ENCODE results near the genes C6orf132 and TBCC.

DNA sequence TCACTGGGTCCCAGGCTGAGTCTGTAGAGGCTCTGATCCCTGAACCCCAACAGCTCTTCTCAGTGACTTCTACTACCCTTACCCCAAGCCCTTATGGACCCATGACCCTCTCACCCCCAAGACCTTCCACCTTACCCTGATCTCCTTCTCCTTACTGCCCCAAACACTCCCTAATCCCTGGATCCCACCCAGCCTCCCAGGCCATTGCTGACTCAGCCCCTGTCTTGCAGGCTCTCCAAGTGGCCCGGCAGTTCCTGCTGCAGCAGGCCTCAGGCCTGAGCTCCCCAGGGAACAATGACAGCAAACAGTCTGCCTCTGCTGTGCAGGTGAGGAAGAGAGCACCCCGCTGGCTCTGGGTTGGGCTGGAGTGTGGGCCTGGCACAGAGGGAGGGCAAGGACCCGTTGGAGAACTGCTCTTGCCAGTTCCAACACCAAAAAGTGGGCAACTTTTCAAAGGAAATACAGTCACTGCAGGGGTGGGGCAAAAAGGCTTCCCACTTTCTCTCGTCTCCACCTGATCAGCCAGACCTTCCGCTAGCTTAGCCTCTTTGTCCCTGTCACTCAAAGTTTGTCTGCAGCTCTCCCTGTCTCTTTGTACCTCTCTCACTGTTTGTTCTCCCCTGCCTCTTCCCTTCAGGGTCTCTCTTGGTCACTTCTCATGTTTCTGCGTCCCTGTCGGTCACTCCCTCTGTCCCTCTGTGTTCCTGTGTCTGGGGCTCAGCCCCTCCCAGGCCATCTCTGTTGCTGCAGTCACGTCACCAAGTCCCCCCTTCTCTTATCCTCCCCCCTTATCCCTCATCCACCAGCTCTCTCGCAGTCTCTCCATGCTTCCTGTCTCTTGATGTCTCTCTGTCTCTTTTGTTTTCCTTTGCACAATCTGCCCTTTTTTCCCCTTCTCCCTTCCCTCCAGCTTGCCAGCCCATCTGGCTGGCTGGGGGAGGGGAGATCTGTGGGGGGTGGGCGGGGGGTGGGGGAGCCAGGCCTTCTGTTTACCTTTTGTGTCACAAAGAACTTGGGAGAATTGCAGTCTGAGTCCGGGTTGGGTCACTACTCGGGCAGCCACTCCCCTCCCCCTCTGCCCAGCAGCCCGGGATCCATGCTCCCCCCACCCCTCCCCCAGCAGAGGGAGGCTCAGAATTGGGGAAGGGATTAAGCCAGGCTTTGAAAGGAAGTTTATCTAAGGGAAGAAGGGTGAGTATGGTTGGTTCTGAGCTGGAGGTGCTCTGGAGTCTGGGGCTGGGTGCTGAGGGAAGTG lies 32.0 kb downstream of the FOXP4 start:
- PRO-cap, 3 experiments, result no peak in any of the 3 experiments
- RAMPAGE, long total RNA, 4 experiments, result no peak in any of the 4 experiments
- RRBS, result 7% methylated on average over 3 of the region's 13 CpGs

- PRO-cap, 3 experiments, result no peak in any of the 3 experiments
- RAMPAGE, long total RNA, 4 experiments, result no peak in any of the 4 experiments
- RRBS, result no CpG with 5 or more reads among the region's 26 CpGs
Observed at GRCh38 chr6:41594056-41595357, 43.8 kb upstream of the MDFI start.

- PRO-cap, 3 experiments, result peak in 2 of 3 experiments; most common plus-strand start chr6:41682413 (in 1); most common minus-strand start chr6:41682226 (in 1)
- RAMPAGE, long total RNA, 4 experiments, result no peak in any of the 4 experiments
- RRBS, result no CpG with 5 or more reads among the region's 14 CpGs
Observed at GRCh38 chr6:41682049-41682732, 43.9 kb downstream of the MDFI start.

DNA sequence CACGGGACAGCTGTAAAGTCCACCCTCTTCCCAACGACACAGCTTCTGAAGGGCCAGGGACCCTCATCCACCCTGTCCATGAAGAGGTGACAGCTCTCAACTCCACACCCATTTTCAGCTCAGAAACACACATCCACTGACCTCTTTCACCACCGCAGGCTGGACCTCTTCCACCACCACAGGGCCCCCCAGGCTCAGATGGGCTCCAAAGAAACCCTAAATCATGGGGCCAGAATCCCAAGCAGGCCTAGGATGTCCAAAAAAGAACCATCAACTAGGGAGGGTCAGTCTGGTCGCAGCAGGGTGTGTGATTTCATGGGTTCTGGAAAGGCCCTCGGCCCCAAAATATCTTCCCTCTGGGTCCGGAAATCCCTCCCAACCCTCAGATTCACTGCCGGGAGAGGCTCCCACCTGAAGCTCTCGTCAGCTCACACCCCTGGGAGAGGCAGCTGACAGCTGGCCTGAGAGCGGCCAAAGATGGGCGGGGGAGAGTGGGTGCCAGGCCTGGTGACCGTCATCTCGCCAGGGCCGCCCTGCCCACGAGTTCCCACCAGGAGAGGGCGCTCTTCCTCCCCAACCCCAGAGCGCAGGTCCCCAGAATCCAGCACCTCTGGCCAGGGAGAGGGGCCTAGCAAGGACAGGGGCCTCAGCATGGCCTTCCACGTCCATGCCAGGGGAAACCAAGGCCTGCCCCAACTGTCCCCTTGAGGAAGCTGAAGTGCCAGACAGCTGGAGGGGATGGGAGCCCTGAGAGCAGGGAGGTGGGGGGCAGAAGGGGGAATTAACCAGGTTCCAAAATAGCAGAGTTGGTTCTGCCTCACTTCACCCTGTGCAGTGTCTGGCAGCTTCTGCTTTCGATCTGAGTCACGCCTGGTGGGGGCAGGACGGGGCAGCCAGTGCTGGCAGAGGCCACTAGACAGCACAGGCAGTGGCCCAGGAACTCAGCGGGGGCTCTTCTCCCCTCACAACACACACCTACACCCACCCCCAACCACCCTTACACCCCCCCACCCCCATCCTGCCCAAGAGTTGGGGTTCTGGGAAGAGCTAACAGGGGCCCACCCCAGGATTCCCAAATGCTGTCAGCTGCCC lies 29.6 kb downstream of the TFEB start:
- PRO-cap, 3 experiments, result peak in 2 of 3 experiments; most common plus-strand start position 597 of the sequence (in 1); most common minus-strand start position 836 of the sequence (in 2)
- RAMPAGE, long total RNA, 4 experiments, result no peak in any of the 4 experiments
- RRBS, result no CpG with 5 or more reads among the region's 21 CpGs

- PRO-cap, 3 experiments, result peak in 1 of 3 experiments; most common plus-strand start chr6:41707958 (in 1); most common minus-strand start chr6:41707851 (in 1)
- RAMPAGE, long total RNA, 4 experiments, result no peak in any of the 4 experiments
- RRBS, result no CpG with 5 or more reads among the region's 16 CpGs
Observed at GRCh38 chr6:41707563-41708331, 27.7 kb downstream of the TFEB start.

DNA sequence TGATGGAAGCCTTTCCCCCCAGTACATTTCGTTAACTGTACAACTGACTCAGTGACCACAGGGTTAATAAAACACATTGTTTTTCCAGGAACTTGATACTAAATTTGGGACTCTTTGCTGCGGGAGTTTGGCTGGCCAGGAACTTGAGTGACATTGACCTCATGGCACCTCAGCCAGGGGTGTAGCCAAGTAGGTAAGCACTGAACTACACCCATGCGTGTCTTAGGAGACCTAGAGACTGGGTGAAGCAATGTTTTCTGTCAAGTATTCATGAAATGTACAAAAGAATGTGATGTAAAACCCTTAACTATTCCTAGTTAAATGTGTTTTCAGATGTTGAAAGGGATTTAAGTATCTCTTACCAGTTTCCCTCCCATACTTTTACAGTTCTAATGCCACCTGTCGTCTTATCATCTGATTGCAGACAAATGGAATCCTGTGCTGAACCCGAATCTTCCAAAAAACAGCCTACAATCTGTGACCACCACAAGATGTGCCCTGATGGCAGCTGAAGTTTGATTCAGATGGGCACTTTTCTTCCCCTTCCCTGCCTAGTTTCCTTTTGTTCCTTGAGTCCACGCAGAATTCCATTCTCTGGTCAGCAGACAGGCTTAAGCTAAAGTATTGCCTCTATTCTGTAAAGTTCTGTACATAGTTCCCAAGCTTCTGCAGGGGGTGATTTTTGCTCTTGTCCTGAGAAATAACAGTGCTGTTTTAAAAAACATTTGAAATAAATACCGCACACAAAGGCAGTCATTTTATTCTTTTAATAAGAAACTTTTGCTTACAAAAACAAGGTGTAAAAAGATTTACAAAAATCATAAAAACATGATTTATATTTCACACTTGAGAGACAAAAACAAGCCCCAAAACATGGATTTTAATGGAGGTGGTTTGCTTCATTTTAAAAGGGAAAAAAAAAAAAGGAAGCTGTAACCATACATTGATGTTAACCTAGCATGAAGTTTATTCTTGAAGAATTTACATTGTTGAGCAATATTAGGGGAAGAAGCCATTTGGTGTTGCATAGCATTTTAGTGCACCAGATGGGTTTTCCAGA lies 2.0 kb downstream of the TOMM6 start:
- PRO-cap, 3 experiments, result no peak in any of the 3 experiments
- RAMPAGE, long total RNA, 4 experiments, result no peak in any of the 4 experiments
- RRBS, result no CpG with 5 or more reads among the region's 7 CpGs

GRCh38 chr6:42022116-42022538 lies 28.2 kb upstream of the TAF8 start:
- PRO-cap, 3 experiments, result no peak in any of the 3 experiments
- RAMPAGE, long total RNA, 4 experiments, result no peak in any of the 4 experiments
- RRBS, result no CpG with 5 or more reads among the region's 6 CpGs

GRCh38 chr6:42031290-42031721 lies 19.0 kb upstream of the TAF8 start:
- PRO-cap, 3 experiments, result no peak in any of the 3 experiments
- RAMPAGE, long total RNA, 4 experiments, result no peak in any of the 4 experiments
- RRBS, result no CpG with 5 or more reads among the region's 5 CpGs

- PRO-cap, 3 experiments, result peak in 3 of 3 experiments; most common minus-strand start chr6:42142510 (in 3)
- RAMPAGE, long total RNA, 4 experiments, result start-site peak on the minus strand in 3 of 4 experiments, at chr6:42142436-42142680 at its widest, 10 to 17 reads per replicate
- RRBS, result 3% methylated on average over 37 of the region's 76 CpGs
Observed at GRCh38 chr6:42142061-42143160, at the start of gene C6orf132. Gene C6orf132, minus strand, starts transcription at chr6:42142620.

DNA sequence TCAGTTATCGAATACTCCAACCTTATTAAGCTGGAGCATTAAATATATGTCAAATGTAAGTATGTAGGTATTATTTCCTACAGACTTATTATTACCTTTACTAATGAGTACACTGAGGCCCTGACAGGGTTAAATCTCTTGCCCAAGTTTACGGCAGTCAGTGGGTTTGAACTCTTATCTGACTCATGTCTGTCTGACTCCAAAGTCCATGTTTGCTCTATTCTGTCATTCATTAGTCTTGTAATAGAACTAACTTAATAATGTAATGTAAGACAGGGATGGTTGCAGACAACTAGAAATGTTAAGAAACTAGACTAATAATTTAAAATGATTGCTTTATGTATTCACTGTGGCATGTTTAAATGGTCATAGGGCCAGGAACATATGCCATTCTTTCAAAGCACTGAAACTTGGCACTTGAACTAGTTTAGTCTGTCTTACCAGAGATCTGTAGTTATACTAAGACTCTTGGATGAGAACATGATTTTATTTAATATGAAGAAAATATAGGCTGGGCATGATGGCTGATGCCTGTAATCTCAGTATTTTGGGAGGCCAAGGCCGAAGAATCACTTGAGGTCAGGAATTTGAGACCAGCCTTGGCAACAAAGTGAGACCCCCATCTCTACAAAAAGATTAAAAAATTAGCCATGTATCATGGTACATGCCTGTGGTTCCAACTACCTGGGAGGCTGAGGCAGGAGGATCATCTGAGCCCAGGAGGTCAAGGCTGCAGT lies 9.7 kb upstream of the GUCA1B start:
- PRO-cap, 3 experiments, result no peak in any of the 3 experiments
- RAMPAGE, long total RNA, 4 experiments, result no peak in any of the 4 experiments
- RRBS, result no CpG with 5 or more reads among the region's 3 CpGs

GRCh38 chr6:42224177-42224912 lies 6.7 kb upstream of the MRPS10 start:
- PRO-cap, 3 experiments, result no peak in any of the 3 experiments
- RAMPAGE, long total RNA, 4 experiments, result no peak in any of the 4 experiments
- RRBS, result no CpG with 5 or more reads among the region's 10 CpGs

DNA sequence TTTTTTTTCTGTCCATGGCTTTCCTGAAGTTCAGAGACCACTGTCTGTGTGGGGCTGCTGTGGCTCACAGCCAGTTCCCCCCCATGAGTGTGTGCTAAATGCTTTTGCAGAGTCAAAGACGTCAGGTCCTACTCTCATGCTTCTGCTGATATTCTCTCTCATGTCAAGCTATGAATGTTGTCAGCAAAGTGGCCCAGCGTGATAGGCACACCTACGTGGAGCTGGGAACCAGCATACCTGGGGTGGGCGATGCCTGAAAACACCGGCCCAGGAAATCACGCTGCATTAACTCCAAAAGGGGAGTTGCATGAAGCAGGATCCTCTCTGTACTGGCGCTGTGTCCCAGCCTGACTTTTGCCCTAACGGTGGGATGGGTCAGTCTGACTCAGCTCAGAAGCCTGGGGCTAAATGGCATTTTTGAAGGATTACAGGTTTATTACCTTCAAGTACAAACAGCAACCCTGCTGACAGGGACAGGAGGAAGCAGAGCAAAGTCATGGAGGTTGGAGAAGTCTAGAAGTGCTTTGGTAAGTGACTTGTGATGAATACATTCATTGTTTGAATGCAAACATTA lies 9.0 kb upstream of the MRPS10 start:
- PRO-cap, 3 experiments, result no peak in any of the 3 experiments
- RAMPAGE, long total RNA, 4 experiments, result no peak in any of the 4 experiments
- RRBS, result no CpG with 5 or more reads among the region's 8 CpGs

GRCh38 chr6:42227194-42227951 lies 9.7 kb upstream of the MRPS10 start:
- PRO-cap, 3 experiments, result no peak in any of the 3 experiments
- RAMPAGE, long total RNA, 4 experiments, result no peak in any of the 4 experiments
- RRBS, result no CpG with 5 or more reads among the region's 10 CpGs

DNA sequence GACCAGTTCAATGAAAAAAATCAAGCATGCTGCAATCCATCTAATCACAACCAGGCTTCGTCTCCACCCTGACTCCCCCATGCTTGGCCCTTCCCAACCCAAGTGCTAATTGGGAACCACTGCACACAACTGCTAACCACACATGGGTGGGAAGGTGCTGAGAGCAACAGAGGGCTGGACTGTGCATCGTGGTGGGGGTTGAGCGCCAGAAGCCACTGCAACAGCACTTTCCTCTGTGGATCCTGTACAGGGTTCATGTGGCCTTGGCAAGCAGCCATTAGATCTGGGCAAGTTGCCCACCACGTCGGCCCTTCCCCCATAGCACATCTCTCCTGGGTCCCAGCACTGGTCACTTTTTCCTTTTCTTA lies 34.2 kb upstream of the MRPS10 start:
- PRO-cap, 3 experiments, result no peak in any of the 3 experiments
- RAMPAGE, long total RNA, 4 experiments, result no peak in any of the 4 experiments
- RRBS, result no CpG with 5 or more reads among the region's 5 CpGs

GRCh38 chr6:42280065-42280768 lies 62.6 kb upstream of the MRPS10 start:
- PRO-cap, 3 experiments, result no peak in any of the 3 experiments
- RAMPAGE, long total RNA, 4 experiments, result no peak in any of the 4 experiments
- RRBS, result no CpG with 5 or more reads among the region's 23 CpGs

GRCh38 chr6:42450069-42450740 lies 1.5 kb downstream of the TRERF1 start:
- PRO-cap, 3 experiments, result peak in 2 of 3 experiments; most common plus-strand start chr6:42450577 (in 2)
- RAMPAGE, long total RNA, 4 experiments, result no peak in any of the 4 experiments
- RRBS, result no CpG with 5 or more reads among the region's 13 CpGs

DNA sequence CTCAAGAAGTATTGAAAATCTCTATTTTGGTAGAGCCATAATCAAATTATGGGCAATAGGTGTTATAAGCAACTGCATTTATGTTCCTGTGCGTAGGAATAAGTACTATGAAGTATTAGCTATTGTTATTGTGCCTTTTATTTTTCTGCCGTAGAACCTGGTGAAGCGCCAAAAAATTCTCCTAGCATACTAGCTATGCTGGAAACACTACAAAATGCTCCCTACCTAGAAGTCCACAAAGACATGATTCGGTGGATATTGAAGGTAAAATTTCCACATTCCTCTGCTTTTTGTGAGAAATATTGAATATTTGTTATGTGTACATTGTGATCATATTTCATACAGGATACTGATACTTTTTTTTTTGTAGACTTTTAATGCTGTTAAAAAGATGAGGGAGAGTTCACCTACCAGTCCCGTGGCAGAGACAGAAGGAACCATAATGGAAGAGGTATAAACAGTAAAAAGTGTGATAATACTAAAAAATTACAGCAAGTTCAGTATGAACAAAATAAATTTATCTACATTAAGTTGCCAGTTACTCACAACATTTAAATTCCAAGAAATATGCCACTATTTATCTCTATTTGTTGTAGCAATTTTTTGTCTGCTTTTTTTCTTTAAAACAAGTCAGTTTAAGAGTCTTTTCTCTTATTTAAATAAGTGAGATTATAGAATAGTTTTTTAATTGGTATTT lies 64.4 kb downstream of the PRPH2 start:
- PRO-cap, 3 experiments, result no peak in any of the 3 experiments
- RAMPAGE, long total RNA, 4 experiments, result no peak in any of the 4 experiments
- RRBS, result no CpG with 5 or more reads among the region's 5 CpGs

DNA sequence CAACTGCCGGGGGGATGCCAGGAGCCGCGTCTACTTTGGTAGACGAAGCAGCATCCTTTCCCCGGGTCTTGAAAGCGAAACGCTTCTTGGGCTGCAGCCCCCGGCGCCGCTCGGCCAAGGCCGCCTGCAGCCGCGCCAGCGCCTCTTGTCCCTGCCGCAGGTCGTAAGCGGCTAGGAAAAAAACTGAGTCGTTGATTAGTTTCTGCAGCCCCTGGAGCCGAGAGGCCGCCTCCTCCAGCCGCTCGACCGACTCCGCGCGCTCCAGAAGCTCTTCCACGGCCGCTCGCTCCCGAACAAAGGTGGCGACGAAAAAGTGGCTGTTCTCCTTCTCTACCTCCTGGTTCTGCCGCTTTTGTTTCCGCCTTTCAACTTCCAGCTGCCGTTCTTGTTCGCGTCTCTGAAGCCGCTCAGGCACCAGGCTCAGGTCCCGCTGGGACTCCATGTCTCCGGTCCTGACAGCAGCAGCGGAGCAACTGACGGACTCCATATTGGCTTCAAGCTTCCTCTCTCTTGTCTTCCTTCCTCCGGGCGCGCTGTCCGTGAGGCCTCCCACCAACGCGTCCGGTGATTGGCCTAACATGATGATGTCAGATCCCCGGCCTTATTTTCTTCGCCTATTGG lies at the start of gene TBCC:
TBCC (minus strand) TSS at position 517 of the 621 bp plus-strand sequence.
- PRO-cap, 3 experiments, result peak in 3 of 3 experiments; most common plus-strand start position 198 of the sequence (in 3); most common minus-strand start position 475 of the sequence (in 3)
- RAMPAGE, long total RNA, 4 experiments, result start-site peak on the minus strand in 4 of 4 experiments, centred at positions 493 to 508 of the sequence, 59 to 700 reads per replicate
- RRBS, result 1% methylated on average over 17 of the region's 52 CpGs

DNA sequence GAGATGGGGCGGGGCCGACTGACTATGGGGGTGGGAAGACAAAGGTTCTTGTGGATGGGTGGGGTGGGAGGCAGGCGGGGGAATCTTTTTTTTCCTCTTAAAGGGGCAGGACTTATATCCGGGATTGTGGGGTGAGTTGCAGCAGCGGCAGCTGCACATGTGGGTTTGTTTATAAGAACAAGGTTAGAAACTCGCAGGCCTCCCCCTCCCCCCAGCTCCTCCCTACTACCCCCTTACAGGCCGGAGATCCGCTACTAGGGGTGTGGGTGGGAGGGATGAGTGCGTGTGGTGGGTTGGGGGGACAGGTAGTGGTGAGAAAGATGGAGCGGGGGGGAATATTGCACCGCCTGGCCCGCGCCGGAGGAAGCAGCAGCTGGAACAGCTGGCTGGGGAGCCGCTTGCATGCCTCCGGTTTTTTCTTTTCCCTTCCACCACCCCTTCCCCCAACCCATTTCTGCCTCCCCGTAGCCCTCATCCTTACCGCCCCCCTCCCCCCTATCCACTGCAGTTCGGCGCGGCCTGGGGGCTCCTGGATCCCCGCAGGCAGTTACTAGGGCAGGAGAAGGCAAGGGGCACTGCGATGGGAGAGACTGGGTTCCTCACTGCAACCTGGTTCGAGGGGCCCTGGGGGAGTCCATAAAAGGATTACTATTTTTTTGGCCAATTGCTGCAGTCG lies 467 bp upstream of the TBCC start:
- PRO-cap, 3 experiments, result peak in 3 of 3 experiments; most common plus-strand start position 121 of the sequence (in 2); most common minus-strand start position 611 of the sequence (in 1)
- RAMPAGE, long total RNA, 4 experiments, result no peak in any of the 4 experiments
- RRBS, result 1% methylated on average over 5 of the region's 25 CpGs

- PRO-cap, 3 experiments, result no peak in any of the 3 experiments
- RAMPAGE, long total RNA, 4 experiments, result no peak in any of the 4 experiments
- RRBS, result no CpG with 5 or more reads among the region's 2 CpGs
Observed at GRCh38 chr6:42769863-42770146, 12.0 kb upstream of the BICRAL start.

Data from adrenal gland (tissue), 7 donors.